SK-MEL-5 (cell line): ENCODE measurements around the gene KIF5B.

DNA sequence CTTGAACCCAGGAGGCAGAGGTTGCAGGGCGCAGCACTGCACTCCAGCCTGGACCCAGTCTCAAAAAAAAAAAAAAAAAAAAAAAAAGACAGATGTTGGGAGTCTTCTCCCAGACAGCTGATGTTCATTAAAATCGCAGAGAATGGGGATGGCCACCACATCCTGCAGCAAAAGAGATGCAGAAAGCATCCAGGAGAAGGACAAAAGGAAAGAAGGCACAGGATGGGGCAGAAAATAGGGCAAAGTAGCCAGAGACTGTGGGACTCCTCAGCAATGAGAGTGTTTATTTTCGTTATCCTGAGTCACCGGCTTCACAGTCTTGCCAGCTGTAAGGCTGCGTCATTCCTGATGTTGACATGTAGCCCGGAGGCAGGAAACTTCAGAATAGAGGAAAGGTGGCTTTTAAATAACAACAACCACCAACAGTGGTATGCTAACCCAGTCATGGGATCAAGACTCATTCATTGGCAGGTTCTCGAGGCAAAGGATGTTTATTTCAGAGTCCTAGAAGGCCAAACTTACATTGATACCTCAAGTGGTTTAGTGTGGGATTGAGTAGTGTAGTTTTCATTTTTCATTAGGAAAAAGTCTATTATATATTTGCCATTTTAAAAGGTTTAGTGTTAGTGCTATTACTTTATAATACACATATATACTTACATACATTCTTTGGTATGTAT, 149.6 kb upstream of the SVIL start:
RAMPAGE:
- cytosol, long total RNA, result no peak
- long total RNA, result no peak
- nucleus, long total RNA, result no peak

DNA sequence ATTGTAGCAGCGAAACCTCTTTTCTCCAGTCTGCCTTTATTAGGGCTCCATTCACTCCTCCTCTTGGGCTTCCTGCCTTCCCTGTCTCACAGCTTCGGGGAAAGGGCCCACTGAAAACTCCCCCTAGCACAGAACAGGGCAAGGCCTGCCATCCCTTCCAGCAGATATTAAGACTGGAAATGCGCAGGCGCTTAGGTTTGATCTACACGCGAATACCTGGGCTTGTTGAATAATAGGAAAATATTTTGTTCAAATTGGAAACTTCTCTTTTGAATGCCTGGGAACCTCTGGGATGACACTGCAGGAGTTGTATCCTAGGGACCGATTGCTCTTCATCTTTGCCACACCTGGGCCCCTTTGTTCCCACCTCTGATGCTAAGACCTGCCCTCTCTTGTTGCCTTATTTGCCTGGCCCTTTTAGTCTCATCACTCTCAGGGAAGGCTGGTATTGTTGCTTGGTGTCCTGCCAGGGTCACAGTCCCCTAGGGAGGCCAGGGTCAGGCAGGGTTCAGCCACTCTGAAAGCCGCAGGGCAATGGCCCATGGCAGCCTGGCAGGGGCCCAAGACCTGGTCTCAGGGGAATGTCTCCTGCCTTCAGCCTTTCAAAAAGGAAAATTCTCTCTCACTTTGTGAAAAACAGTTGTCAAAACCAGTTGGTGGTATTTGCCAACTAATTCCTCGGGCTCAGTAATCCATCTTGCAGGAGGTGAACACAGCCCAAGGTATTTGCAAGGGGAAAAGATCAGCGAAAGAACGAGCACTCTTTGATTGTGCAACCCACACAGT, 101.7 kb downstream of the JCAD start:
RAMPAGE:
- cytosol, long total RNA, result no peak
- long total RNA, result no peak
- nucleus, long total RNA, result no peak

RAMPAGE:
- cytosol, long total RNA, result no peak
- long total RNA, result no peak
- nucleus, long total RNA, result no peak
Observed at GRCh38 chr10:29994693-29995406, 64.5 kb downstream of the JCAD start.

GRCh38 chr10:30186409-30187211, 127.2 kb upstream of the JCAD start:
RAMPAGE:
- cytosol, long total RNA, result no peak
- long total RNA, result no peak
- nucleus, long total RNA, result no peak

DNA sequence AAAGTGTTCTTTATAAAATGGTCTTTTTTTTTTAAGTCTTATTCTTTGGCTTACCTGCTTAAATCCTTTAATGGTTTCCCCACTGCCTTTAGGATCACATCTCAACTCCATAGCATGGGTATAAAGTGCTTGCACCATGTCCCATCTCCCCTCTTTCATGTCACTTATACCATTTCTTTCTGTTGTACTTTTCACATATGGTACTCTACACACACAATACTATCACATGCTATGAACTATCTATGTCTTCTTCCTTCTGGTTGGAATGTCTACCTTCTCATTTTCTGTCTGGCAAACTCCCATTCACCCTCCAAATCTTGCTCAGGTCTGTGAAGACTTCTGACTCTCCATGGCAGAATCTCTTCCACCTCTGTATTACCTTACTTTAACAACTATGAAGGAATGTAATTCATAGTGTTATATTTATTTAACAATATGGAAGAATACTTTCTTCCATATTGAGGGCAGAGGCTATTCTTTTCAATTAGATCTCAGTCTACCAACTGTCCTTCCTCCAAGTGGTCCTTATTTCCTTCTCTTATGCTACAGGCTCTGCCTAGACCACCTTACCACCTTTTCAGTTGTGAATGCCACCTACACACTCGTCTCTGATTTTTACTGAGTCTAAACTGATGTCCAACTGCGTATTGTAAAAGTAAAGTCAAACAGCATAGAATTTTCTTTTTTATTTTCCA, 4.9 kb downstream of the MTPAP start:
RAMPAGE:
- cytosol, long total RNA, result no peak
- long total RNA, result no peak
- nucleus, long total RNA, result no peak

RAMPAGE:
- cytosol, long total RNA, result no peak
- long total RNA, result no peak
- nucleus, long total RNA, result no peak
Observed at GRCh38 chr10:30422845-30423753, 10.9 kb upstream of the MAP3K8 start.

RAMPAGE:
- cytosol, long total RNA, result no peak
- long total RNA, result no peak
- nucleus, long total RNA, result no peak
Observed at GRCh38 chr10:30454232-30455518, 20.7 kb downstream of the MAP3K8 start.

GRCh38 chr10:30529180-30530222, 95.5 kb downstream of the MAP3K8 start:
RAMPAGE:
- cytosol, long total RNA, result no peak
- long total RNA, result no peak
- nucleus, long total RNA, result no peak

GRCh38 chr10:30652127-30652326, 22.5 kb upstream of the LYZL2 start:
RAMPAGE:
- cytosol, long total RNA, result no peak
- long total RNA, result no peak
- nucleus, long total RNA, result no peak

RAMPAGE:
- cytosol, long total RNA, result no peak
- long total RNA, result no peak
- nucleus, long total RNA, result no peak
Observed at GRCh38 chr10:30957472-30958207, 74.0 kb downstream of the ZNF438 start.

RAMPAGE:
- cytosol, long total RNA, result no peak
- long total RNA, result no peak
- nucleus, long total RNA, result no peak
Observed at GRCh38 chr10:30980947-30981440, 50.7 kb downstream of the ZNF438 start.

DNA sequence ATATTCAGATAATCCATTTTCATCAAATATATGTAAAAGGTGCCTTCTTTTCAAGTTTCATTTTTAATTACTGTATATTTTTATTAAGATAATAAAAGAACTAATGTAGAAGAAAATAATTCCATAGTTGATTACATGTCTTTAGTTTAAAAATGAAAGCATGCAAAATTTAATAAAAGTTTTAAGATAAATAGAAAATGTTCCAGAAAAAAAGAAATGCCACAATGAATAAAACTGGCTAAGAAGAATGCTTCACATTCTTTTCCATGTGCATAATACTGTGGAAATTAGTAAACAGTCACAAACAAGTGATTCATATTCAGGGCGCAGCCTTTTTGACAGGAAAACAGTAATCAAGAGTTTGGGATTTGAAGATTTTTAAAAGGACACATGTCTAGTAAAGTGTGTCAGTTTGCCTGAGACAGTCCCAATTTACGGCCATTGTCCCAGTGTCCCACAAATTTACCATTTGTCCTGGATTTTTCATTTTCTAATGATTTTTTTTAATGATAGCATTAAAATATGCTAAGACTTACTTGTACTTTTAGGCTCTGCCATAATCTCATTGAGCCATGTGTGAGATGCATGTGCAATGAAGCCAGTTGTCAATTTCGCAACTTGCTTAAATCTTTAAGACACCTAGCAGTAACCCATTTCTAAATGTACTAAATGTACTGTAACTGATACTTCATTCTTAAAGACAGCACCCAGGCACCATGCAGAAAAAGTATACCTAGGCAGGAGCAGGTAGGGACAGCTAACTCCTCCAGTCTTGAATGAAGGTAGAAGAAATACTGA, 47.0 kb downstream of the ZNF438 start:
RAMPAGE:
- cytosol, long total RNA, result no peak
- long total RNA, result no peak
- nucleus, long total RNA, result no peak

GRCh38 chr10:31376333-31376687, 57.3 kb downstream of the ZEB1 start:
RAMPAGE:
- cytosol, long total RNA, result no peak
- long total RNA, result no peak
- nucleus, long total RNA, result no peak

GRCh38 chr10:31602423-31602987, 283.5 kb downstream of the ZEB1 start:
RAMPAGE:
- cytosol, long total RNA, result no peak
- long total RNA, result no peak
- nucleus, long total RNA, result no peak

DNA sequence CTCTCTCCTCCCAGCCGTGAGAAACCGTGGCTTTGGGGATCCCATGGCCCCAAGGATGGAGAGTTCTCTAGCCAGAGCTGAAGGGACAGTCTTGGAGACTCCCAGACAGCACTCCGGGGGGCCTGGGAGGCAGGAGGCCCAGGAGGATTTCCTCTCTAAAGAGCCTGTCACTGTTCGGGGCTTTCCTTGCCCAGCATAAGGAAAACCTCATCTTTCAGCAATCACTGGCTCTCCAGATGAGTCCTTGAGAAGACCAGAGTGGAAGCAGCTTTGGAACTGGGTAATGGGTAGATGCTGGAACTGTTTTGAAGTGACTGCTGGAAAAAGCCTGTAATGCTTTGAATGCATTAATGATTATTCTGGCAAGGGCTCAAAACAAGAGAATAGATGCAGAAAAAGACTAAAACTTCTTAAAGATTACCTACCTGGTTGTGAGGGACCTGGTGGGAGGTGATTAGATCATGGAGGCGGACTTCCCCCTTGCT, 226.9 kb downstream of the ARHGAP12 start:
RAMPAGE:
- cytosol, long total RNA, result no peak
- long total RNA, result no peak
- nucleus, long total RNA, result no peak

GRCh38 chr10:32056297-32056669, at the start of gene KIF5B:
Gene KIF5B (minus strand): TSS chr10:32056425.
RAMPAGE:
- cytosol, long total RNA, result start-site peak on the minus strand at chr10:32056385-32056412, 161 and 161 reads in 2 replicates
- long total RNA, result start-site peak on the minus strand at chr10:32056381-32056455, 460 and 36 reads in 2 replicates
- nucleus, long total RNA, result start-site peak on the minus strand at chr10:32056391-32056417, 23 and 115 reads in 2 replicates

DNA sequence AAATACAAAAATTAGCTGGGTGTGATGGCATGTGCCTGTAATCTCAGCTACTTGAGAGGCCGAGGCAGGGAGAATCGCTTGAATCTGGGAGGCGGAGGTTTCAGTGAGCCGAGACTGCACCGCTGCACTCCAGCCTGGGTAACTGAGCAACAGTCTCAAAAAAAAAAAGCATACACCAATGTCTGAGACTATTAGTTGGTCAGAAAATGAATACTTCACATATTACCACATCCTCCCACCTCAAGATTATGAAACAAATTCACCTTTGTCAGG, 38.8 kb downstream of the EPC1 start:
RAMPAGE:
- cytosol, long total RNA, result no peak
- long total RNA, result no peak
- nucleus, long total RNA, result no peak

DNA sequence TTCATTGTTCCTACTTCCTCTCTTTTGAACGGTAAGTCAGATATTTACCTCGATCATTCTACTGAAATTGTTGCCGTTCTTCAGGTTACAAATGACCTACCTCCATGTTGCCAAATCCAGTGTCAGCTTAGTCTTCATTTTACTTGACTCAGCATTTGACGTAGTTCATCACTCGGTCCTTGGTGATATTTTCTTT, 1.1 kb downstream of the CCDC7 start:
RAMPAGE:
- cytosol, long total RNA, result no peak
- long total RNA, result no peak
- nucleus, long total RNA, result no peak

DNA sequence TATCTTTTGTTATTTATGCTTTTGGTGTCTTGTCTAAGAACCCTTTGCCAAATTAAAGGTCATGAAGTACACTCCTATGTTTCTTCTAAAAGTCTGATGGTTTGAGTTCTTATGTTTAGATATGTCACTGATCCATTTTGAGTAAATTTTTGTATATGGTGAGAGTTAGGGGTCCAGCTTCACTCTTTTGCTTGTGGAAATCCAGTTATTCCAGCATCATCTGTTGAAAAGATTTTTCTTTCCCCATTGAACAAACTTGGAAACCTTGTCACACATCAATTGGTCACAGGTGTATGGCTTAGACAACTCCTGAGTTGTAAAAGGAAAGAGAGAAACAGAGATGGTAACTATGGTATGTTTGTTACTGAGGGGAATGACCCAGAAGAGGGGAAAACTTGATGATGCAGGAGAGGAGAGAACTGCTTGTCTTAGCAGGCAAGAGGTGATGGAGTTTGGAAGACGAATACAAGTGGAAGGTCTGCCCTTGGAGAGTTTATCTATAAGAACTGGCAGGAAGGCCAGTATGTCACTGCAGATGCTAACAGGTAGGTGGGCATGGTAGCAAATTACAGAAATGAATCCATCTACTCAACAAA, 61.6 kb downstream of the ITGB1 start:
RAMPAGE:
- cytosol, long total RNA, result no peak
- long total RNA, result no peak
- nucleus, long total RNA, result no peak

GRCh38 chr10:32928007-32928422, 30.0 kb downstream of the ITGB1 start:
RAMPAGE:
- cytosol, long total RNA, result no peak
- long total RNA, result no peak
- nucleus, long total RNA, result no peak